Thyroid gland (tissue), 7 donors: ENCODE measurements around a stretch of chr13.

- PRO-cap, 2 experiments = peak in 2 of 2 experiments; most common plus-strand start chr13:34943249 (in 1); most common minus-strand start chr13:34943251 (in 2)
- RAMPAGE, long total RNA, 5 experiments = no peak in any of the 5 experiments
These were observed 806 bp downstream of the NBEA start for GRCh38 chr13:34942597-34943554.

DNA sequence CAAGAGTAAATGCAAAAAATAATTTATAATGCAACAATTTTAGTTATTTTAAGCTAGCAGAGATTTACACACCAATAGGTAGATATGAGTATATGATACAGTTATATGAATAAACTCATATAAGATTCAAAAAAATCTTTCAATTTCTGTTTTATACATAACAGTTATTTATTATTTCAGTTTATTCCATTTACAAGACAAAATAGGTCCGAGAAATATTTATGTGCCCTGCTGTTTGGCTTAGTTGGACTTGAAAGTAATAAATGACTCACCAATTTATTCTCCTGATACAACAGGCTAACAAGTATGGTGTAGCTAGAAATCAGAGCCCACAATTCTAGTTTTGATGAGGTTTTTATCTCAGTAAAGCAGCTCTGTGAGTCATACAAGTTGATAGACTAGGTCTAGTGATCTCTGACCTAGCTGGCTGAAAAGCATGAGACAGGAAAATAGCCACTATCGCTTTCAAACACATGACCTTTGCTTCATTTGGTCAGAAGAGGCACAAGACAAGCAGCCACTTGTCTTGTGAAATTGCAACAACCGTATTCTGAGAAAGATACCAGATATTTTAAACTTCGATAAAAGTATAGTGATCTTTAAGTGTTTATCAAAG, 126.9 kb downstream of the MAB21L1 start:
- PRO-cap, 2 experiments = no peak in any of the 2 experiments
- RAMPAGE, long total RNA, 5 experiments = no peak in any of the 5 experiments

DNA sequence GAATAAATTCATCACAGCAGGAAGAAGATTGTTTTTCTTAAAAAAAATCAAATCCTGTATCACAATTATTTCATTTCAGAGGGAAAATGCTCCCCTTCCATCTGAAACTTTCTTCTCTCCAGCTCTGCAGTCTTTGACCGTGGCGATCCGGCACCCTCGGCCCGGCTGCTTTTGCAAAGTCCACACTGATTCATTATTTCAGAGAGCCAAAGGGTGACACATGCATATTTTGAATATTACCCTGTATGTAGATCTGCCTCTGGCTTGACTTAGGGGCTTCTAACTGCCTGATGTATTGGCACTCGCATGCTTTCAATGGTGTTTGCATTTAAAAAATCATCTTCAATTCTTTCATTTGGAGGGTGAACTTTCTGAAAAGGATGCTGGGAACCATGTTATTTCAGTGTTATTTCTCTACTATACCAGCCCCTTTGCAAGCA, 222.7 kb upstream of the MAB21L1 start:
- PRO-cap, 2 experiments = peak in 1 of 2 experiments; most common minus-strand start position 173 of the sequence (in 1)
- RAMPAGE, long total RNA, 5 experiments = no peak in any of the 5 experiments

DNA sequence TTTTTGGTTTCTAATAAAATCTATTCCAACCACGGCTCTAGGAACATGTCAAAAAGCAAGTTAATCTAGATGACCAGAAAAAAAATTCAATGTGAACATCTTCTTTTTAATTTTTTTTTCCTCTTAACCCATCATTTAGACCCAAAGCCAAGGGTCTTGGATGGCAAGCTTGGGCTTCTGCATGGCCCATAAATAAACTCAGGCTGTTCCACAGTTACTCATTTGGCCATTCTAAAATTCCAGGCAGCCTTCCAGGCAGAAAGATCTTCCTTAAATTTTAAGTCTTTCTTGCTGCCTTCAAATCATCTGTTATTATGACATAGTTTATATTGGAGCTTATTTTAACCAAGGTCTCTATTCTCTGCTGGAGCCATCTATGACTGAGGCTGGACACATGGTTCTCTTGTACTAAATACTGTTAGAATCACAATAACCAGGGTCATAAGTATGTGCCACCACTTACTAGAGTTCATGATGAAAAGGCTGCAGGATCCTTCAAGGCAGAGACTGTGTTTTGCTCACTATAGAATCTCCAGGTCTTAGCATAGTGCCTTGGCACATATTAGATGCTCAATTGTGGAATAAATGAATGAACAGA, 317.4 kb upstream of the MAB21L1 start:
- PRO-cap, 2 experiments = no peak in any of the 2 experiments
- RAMPAGE, long total RNA, 5 experiments = no peak in any of the 5 experiments

DNA sequence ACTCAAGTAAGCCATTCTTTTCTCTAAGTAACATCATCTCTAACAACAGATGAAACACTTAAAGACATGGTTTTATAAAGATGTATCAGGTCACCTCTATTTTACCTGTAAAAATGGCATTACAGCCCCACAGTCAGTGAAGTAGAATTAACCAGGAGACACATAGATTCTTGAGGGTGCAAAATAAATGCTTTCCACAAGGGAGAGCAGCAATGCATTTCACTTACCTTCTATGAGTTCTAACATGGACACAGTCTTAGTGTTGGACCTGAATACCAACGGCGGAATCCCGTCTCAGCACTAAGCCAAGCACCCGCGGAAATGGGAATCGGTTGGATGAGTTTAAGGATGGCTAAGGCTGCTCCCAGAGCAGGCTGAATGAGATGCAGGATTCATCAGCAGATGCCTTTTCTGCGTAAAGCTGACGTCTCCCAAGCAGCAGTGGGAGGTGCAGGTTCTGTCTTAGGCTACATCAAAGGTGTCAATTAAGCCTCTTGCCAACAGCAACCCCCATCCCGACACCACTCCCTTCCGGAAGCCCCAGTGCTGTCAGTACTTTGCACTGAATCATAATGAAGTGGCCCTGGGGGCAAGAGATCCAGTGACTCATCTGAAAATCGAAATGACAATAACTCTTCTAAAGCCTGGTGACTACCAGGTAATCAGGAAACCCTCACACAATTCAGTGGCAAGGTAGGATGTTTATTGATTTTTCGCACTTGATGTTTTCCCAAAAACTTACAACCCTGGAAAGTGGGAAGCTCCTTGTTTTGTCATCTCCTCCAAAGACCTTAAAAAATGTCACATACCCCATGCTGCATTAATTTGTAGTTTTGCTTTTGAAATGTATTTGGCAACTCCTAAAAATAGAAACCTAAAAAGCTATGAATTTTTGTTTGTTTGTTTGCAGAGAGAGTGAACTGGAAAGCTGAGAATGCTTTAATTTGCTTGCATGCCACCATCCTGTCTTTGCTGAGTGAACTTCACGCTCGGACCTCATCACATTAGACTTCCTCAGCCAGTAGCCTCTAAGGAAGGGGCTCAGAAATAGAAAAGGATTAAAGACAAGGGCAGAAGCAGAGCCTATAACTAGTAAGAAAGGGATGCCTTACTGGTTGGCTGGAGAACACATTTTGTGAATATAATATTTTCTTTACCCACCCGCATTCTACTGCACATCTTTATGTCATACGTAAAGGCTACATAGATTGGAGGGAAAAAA, 275.5 kb downstream of the DCLK1 start:
- PRO-cap, 2 experiments = no peak in any of the 2 experiments
- RAMPAGE, long total RNA, 5 experiments = no peak in any of the 5 experiments

GRCh38 chr13:35857649-35858355, 273.4 kb downstream of the DCLK1 start:
- PRO-cap, 2 experiments = no peak in any of the 2 experiments
- RAMPAGE, long total RNA, 5 experiments = no peak in any of the 5 experiments

DNA sequence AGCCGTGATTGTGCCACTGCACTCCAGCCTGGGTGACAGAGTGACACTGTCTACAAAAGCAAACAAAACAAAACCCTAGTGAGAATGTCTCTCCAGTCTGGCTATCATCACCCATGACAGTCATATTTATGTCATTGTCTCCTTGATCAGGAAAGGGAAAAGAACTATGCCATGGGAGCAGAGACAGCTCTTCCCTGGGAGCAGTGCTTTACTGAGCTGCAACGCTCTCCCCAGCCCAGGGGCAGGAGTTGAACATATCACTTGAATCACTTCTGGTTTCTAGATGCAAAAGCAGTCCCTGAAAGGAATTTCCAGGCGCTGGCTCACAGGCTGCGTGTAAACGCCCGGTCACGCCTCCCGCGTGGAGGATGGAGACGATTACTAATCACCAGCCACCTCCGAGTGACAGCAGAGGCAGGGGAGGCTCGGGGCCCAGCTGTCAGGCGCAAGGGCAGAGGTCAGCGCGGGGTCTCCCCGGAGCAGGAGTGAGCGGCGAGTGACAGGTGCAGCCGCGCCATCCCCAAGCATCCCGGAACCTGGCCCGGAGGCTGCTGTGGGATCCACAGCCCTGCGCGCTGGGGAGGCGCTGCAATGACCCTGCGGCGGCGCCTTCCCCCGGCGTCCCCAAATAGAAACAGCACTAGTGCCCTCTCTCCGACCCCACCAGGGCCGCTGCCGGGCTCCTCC, 23.5 kb upstream of the DCLK1 start:
- PRO-cap, 2 experiments = no peak in any of the 2 experiments
- RAMPAGE, long total RNA, 5 experiments = no peak in any of the 5 experiments

DNA sequence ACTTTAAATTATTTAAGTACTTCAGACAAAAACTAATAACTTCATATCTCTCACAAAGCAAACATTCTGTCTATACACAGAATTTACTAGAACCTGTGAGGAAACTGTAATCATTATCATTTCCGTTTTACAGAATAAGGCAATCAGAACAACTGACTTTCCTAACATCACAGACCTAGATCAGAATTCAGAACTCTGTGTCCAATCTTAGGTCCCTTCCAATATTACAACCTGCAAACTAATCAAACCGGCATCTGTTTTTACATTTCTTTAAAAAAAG, 1.0 kb downstream of the SUPT20H start:
- PRO-cap, 2 experiments = no peak in any of the 2 experiments
- RAMPAGE, long total RNA, 5 experiments = no peak in any of the 5 experiments

GRCh38 chr13:37886923-37887345, 17.4 kb upstream of the TRPC4 start:
- PRO-cap, 2 experiments = no peak in any of the 2 experiments
- RAMPAGE, long total RNA, 5 experiments = no peak in any of the 5 experiments

GRCh38 chr13:37899624-37900265, 30.2 kb upstream of the TRPC4 start:
- PRO-cap, 2 experiments = no peak in any of the 2 experiments
- RAMPAGE, long total RNA, 5 experiments = no peak in any of the 5 experiments

- PRO-cap, 2 experiments = no peak in any of the 2 experiments
- RAMPAGE, long total RNA, 5 experiments = no peak in any of the 5 experiments
These were observed 228.4 kb upstream of the UFM1 start for GRCh38 chr13:38121307-38121595.

- PRO-cap, 2 experiments = no peak in any of the 2 experiments
- RAMPAGE, long total RNA, 5 experiments = no peak in any of the 5 experiments
These were observed 224.1 kb upstream of the UFM1 start for GRCh38 chr13:38125582-38125906.

- PRO-cap, 2 experiments = no peak in any of the 2 experiments
- RAMPAGE, long total RNA, 5 experiments = no peak in any of the 5 experiments
These were observed 97.6 kb downstream of the FREM2 start for GRCh38 chr13:38784372-38785073.

DNA sequence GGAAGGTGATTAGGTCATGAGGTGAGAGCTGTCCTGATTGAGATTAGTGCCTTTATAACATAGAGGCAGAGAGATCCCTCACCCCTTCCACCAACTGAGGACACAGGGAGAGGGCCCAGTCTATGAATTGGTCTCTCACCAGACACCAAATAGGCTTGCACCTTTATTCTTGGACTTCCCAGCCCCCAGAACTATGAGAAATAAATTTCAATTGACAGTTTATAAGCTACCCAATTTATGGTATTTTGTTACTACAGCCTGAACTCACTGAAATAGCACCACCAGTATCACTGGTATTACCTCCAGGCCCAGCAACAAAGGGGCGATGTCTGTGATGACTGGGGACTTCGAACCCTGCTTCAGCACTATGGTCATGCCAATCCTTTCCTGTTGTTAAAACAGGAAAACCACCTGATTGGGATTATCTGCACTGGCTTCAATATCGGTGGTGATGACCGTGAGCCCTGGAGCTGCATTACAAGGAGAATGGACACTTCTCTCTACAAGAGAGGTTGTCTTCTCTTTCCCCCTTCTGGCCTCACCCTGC, 26.8 kb downstream of the STOML3 start:
- PRO-cap, 2 experiments = no peak in any of the 2 experiments
- RAMPAGE, long total RNA, 5 experiments = no peak in any of the 5 experiments

- PRO-cap, 2 experiments = no peak in any of the 2 experiments
- RAMPAGE, long total RNA, 5 experiments = no peak in any of the 5 experiments
These were observed 1.9 kb downstream of the NHLRC3 start for GRCh38 chr13:39040268-39040530.

GRCh38 chr13:39459280-39459810, 143.6 kb downstream of the LHFPL6 start:
- PRO-cap, 2 experiments = no peak in any of the 2 experiments
- RAMPAGE, long total RNA, 5 experiments = no peak in any of the 5 experiments

DNA sequence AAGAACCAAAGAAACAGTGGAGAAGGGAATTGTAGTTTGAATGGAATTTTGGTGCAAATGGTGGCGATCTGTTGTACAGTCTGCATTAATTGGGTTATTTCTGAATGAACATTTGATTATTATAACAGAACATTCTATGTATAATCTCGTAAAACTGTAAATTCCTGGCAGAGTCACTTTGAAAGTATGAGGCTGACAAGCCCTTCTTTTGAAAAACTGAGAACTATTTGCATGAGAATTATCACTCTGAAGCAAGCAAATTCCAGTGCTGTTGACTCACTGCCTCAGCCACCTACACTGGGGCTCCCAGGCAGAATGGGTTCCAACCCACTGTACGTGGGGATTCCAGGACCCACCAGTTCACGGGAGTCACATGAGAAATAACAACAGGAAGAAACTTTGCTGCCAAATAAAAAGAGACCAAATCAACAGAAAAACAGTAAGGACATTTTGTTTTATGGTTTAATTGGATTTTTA, 37.4 kb downstream of the LHFPL6 start:
- PRO-cap, 2 experiments = no peak in any of the 2 experiments
- RAMPAGE, long total RNA, 5 experiments = no peak in any of the 5 experiments

- PRO-cap, 2 experiments = no peak in any of the 2 experiments
- RAMPAGE, long total RNA, 5 experiments = no peak in any of the 5 experiments
These were observed 244.9 kb downstream of the COG6 start for GRCh38 chr13:39900231-39900865.

DNA sequence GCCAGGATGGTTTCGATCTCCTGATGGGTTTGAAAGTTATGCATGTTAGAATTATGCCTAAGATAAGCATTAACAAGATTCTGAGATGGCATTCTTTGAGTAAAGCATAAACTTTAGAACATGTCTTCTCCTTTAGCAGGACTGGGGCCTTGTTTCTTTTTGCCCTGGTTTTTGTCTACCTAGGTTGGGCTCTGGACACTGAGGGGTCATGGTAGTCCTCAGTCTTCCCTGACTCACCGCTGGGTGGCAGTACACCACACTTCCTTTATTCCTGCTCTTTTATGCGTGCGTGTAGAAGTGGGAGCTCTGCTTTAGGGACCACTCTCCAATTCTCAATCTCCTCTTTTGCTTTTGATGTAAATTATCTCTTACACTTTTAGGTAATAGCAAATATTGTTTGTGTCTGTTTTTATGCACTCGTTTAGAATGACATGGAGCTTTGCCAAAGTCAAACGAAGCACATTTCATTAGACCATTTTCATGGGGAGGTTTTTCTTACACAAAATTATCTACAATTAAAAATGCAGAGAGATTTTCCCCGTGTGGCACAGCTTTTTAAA, 413.8 kb downstream of the COG6 start:
- PRO-cap, 2 experiments = no peak in any of the 2 experiments
- RAMPAGE, long total RNA, 5 experiments = no peak in any of the 5 experiments

- PRO-cap, 2 experiments = no peak in any of the 2 experiments
- RAMPAGE, long total RNA, 5 experiments = no peak in any of the 5 experiments
These were observed 494.0 kb downstream of the COG6 start for GRCh38 chr13:40149422-40149956.